Measurements from ENCODE around the genes LY6G5B, LY6G6F and MPIG6B.

DNA sequence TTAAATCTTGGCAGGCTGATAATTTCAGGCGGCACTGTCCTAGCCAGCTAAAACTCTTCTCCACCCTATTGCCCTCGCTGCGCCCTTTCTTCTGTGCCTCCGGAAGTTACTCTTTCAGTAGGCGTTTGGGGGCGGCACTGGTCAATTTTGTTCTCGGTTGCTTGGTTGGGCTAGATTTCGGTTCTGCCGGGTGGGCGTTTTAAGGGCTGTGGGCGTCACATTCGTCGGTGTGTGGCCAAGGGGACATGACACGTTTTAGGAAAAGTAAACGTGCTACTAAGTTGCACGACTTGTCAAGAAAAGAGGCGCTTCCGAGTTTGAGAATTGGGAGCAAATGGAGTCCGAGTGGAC is 403 bp upstream of the BAG6 start:
- PRO-cap, 2 experiments, result peak in 2 of 2 experiments; most common plus-strand start position 117 of the sequence (in 2)

DNA sequence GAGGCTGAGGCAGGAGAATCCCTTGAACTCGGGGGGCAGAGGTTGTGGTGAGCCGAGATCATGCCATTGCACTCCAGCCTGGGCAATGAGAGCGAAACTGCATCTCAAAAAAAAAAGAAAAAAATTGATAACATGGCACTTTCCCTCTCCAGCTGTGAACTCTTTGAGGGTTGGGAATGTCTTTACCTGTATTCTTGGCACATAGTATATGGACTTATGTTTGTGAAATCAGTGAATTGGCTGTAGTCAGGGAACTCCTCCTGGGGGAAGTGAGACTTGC is 957 bp upstream of the C6orf47 start:
- PRO-cap, 2 experiments, result no peak in any of the 2 experiments

DNA sequence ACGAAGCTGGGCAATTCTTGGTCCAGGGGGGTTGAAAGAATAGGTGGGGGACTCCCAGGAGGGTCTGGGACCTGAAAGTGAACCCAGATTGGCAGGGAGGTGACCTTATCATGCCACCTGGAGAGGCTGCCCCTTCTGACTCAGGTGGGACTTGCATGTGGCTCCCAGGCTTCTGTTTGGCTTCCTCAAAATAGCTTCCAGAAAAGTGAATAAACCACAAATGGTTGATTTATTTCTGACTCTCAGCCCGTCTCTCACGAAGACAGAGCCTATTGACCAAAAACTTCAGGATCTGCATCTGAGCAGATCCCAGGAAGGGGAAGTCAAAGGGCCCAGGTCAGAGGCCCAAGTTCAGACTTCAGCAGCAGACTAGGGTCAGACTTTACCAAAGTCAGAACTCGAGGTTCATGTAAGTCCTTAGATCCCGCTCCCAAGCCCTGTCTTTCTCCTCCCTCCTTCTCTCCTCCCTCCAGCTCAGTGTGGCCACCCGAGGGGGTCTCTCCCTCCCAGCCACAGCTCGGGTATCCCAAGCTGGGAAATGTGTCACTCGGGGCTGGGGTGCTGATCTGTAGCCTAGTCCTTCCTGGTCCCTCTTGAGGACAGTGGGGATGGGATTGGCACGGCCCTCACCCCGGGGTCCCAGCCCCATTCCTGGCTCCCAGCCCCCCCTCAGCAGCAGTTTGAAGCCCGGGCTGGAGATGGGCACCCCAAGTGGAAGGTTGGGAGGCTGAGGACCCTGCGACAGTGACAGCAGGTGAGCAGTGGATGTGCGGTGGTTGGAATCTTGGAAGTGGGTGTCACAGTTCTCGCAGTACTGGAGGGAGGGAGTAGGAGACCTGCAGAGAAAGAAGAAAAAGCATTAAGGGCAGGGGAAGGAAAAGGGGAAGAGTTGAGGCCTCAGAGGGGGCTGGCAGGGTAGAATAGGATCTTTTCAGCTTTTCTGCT is 1.6 kb upstream of the C6orf47 start:
- PRO-cap, 2 experiments, result no peak in any of the 2 experiments

- PRO-cap, 2 experiments, result no peak in any of the 2 experiments
These were observed at the start of gene LY6G5B for GRCh38 chr6:31669669-31670272. Gene LY6G5B, plus strand, starts transcription at chr6:31669976.

GRCh38 chr6:31687487-31687981 is 6.7 kb upstream of the LY6G5C start:
- PRO-cap, 2 experiments, result no peak in any of the 2 experiments

DNA sequence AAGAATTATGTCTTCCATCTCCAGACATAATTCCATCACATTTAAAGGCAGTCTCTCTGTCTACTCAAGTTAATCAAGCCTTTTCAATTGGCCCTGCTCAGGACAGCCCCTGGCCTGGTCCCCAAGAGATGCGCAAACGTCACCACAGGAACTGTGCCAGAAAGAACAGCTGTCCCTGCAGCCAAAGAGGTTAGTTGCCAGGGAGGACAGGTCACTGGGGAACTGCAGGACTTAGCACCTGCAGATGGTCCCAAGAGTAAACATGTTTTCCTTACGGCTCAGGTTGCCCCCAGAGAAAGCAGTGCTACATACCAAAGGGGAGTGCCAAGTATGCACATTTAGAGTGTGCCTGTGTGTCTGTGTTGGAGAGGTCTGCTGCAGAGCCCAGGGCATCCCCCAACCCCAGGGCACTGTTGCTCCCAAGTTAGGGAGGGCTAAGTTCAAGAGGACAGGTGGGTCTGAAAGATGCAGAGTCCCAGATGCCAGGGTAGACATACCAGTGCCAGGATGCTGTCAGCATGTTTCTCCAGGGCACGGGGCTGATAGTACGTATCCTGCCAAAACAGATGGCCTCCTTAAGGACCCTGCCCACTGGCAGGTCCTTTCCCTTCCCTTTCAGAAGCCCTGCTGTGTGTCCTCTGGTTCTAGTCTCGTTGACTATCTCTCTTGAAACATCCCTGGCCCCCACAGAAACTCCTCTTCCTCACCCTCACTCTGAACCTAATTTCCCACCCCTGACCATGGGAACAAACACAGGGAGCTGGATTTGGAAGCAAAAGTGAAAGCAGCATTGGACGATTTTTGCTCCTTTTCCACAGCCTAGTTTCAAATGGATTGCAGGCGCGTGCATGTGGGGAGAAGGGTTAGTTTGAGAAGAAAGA is 1.3 kb downstream of the ABHD16A start:
- PRO-cap, 2 experiments, result no peak in any of the 2 experiments

- PRO-cap, 2 experiments, result no peak in any of the 2 experiments
These were observed at the start of gene LY6G6F for GRCh38 chr6:31706600-31706984. Gene LY6G6F, plus strand, starts transcription at chr6:31706866.

DNA sequence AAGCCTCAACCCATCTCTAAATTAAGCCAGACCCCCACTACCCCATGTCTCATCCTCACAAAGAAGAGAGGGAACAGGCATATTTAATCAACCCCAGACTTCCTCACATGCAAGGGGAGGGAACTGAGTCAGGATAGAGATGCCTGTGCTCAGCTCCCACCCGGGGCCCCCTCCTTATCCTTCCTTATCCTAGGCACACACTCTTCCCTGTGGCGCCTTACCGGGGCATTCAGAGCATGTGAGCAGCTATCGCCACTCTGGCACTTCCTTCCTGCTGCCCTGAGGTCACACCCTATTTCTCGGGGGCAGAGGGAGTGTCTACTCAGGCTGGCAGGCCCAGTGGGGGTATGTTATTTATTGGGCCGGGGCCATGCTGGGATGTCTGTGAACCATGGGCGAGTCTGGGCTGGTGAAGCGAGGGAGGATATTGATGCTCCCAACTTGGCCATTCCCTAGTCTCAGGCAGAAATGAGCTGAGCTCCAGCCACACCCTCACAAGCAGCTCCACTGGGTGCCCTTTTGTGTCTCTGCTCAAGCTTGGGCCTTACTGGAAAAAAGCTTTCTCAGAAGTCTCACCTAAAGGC is 4.0 kb upstream of the LY6G6D start:
- PRO-cap, 2 experiments, result no peak in any of the 2 experiments

GRCh38 chr6:31723116-31723972 is at the start of gene MPIG6B:
Gene MPIG6B, plus strand, starts transcription at chr6:31723373.
- PRO-cap, 2 experiments, result no peak in any of the 2 experiments

- PRO-cap, 2 experiments, result no peak in any of the 2 experiments
These were observed 8.3 kb downstream of the HSPA1B start for GRCh38 chr6:31835838-31836189.

DNA sequence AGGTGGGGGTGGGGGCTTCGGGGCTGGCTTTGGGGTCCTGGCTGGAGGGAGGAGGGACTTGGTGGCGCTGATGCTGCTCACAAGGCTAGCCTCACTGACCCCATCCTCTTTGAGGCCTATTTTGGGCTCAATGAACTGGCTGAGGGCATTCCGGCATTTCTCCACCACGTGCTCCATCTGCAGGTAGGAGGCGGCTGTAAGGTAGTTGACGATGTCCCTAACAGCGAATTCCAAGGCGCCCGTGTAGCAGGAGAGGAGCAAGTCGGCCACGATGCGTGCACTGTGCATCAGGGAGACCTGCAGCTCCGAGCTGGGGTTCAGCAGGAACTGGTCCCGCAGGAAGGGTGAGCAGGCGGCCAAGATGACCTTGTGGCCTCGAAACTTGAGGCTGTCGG is 1.1 kb downstream of the ZBTB12 start:
- PRO-cap, 2 experiments, result no peak in any of the 2 experiments

- PRO-cap, 2 experiments, result no peak in any of the 2 experiments
These were observed 4.2 kb downstream of the CFB start for GRCh38 chr6:31950134-31950434.

- PRO-cap, 2 experiments, result no peak in any of the 2 experiments
These were observed 1.4 kb downstream of the DXO start for GRCh38 chr6:31970521-31970931.

DNA sequence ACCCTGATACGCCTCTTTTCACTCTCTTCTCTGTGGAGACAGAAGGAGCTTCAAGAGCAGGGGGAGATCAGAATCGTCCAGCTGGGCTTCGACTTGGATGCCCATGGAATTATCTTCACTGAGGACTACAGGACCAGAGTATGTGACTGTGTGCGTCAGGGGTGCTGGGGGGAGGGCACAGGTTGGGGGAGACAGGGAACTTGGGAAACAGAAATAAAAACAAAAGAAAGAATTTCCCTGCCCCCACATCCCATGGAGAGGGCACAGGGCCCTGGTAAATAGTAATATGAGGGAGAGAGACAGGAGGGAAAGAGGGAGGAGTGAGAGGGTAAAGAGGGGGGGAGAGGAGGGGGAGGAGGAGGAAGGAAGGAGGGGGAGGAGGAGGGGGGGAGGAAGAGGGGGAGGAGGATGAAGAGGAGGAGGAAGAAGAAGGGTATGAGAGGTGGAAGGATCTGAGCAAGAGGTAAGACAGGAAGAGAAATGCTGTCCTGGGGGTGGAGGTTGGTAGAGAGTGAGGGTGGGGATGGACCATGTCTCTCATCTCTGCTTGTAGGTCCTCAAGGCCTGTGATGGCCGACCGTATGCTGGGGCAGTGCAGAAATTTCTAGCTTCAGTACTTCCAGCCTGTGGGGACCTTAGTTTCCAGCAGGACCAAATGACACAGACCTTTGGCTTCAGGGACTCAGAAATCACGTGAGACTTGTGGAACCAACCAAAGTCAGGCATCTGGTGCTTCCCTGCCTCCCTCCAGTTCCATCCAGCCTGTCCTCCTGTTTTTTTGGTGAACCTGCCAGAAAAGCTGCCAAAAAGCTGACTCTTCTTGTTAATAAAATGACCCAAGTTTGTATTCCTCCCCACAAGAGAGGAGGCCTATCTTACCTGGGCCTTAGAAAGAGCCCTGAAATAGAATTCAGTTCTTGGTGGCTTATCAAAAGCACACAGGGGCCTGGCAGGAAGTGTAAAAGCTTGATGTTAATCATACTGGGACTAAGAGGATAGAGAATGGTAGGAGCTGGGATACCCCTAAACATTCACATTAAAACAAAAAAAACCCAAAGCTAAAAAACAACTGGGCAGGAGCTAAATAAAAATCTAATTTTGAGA is 2.6 kb upstream of the C4A start:
- PRO-cap, 2 experiments, result no peak in any of the 2 experiments

- PRO-cap, 2 experiments, result no peak in any of the 2 experiments
These were observed 1.7 kb upstream of the C4B start for GRCh38 chr6:32012877-32013260.

DNA sequence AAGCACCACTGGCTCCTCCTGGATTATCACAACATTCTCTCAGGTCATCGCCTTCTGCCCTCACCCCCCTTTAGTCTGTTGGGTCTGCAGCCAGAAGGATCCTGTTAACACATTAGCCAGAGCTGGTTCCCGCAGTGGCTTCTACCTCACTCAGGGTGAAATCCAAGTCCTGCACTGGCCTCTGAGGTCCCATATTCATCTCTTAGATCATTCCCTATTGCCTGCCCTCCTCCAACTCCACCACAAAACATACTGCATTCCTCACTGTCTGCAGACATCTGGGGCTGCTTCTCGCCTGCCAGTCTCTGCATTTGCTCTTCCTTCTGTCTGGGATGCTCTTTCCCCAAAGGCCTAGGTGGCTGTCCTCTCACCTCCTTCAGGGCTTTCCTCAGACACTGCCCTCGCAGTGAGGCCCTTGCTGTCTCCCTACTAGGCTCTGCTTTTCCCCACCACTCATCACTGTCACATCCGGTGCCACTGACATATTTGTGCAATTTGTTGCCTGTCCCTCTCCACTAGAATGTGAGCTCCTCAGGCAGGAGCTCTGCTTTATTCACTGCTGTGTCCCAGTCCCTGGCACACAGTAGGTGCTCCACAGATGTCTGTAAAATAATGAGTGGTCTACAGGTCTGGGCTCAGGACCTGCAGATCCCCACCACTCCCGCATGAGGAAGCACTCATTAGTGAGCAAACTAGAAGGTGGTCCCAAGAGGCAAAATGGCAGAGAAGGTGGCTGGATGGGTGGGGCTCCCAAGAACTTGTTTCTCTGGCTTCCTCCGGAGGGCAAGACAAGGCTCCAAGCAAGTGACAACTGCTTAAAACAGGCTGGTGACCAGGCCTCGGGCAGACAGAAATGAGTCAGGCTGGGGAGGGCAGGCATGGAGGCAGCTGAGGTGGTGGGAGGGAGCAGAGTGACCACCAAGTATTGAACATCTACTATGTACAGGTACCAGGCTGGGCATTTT is 33.7 kb downstream of the TNXB start:
- PRO-cap, 2 experiments, result no peak in any of the 2 experiments

DNA sequence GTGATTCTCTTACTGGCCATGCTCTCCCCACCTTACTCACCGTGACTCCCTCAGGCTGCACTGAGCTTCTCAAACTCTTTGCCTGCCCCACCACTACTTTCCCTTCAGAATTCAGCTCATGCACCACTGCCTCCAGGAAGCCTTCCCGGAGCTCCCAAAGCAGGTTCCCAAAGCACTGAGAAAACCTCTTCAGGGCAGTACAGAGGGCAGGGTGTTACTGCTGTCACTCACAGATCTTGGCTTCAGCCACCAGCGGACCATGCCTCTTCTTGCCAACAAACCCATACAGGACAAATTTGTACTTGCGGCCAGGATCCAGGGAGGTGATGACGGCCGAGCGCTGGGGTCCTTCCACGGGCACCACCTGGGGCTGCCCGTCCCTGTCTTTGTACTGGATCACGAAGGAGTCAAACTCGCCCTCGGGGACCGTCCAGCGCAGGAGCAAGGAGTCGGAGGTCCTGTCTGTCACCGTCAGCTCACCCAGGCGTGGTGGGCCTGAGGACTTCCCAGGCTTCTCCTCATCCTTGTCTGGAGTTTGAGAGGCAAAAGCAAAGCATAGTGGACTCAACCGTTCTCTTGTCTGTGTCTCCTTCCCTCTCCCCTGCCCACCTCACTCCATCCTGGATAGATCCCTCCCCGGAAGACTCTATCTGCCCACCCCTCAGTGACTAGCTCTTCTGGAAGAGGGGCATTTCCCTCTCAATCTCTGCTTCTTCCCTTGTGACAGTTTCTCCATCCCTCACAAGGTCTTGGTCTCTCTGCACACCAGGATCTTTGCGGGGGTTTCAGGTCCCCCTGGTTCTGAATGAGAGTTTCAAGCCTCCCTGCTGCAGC is 24.7 kb downstream of the TNXB start:
- PRO-cap, 2 experiments, result no peak in any of the 2 experiments

DNA sequence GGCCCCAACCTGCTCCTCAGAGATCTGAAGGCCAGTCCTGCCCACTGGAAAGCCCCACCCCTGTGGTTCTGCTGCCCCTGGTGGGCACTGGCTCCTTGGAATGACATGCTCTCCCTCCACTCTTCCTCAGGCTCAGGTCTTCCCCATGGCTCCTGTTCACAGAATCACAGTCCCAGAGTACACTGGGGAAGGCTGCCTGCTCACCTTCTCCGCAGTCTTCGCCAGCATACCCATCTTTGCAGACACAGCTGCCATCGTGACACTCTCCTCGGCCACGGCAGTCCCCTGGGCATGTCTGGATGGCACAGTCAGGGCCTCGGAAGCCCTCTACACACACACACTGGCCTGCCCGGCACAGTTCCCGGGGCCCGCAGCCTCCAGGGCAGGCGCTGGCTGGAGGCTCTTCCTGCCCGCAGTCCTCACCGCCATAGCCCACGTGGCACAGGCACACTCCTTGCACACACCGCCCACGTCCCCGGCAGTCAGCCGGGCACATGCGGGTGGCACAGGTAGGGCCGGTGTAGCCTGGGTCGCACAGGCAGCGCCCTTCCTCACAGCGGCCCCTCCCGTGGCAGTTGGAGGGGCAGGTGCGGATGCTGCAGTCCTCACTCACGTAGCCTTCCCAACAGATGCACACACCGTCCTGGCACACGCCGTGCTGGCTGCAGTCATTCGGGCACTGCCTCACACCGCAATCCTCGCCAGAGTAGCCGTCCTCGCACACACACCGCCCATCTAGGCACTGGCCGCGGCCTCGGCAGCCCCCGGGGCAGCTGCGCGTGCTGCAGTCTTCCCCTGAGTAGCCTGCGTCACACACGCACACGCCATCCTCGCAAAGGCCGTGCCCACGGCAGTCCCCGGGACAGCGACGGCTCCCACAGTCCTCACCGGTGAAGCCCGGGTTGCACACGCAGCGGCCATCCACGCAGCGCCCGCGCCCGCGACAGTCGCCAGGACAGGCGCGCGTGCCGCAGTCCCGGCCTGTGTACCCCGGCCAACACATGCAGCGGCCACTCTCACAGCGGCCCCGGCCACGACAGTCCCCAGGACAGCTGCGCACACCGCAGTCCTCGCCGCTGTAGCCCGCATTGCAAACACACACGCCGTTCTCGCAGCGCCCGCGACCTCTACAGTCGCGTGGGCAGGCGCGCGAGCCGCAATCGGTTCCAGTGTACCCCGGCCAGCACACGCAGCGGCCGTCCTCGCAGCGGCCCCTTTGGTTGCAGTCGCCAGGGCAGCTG is 13.3 kb downstream of the TNXB start:
- PRO-cap, 2 experiments, result no peak in any of the 2 experiments

DNA sequence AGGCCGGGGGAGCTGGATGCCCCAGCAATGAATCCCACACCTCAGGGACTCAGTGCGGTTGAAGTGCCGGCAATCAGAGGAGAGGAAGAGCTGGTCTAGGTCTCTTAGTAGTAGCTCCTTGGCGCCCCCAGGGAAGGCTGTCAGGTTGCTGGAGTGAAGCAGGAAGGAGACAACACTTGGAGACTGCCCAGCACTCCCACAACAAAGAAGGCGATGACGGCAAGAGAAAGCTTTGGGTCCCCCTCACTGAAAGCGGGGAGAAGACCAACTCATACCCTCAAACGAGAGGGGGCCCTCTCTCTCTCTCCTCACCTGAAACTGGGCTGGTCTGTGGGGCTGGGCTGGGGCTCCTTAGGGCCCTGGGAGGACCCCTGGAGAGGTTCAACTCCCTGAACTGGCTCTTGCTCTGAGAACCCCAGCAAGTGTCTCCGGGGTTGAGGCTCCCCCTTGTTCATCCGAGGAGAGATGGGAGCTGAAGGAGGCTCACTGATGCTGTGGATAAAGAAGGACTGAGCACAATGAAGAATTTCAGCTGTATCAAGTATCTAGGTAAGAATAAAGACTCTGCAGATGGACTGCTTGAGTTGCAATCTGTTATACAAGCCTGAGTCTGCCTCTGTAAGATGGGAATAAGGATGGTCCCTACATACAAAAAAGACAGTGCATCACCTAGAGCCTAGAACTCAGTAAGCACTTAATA is 8.6 kb upstream of the TNXB start:
- PRO-cap, 2 experiments, result no peak in any of the 2 experiments

GRCh38 chr6:32127240-32128088 is 582 bp downstream of the ATF6B start:
- PRO-cap, 2 experiments, result no peak in any of the 2 experiments